Sternocleidomastoid (tissue), 1 donor: ENCODE data around the genes NUPR2 and ZNF722.

DNA sequence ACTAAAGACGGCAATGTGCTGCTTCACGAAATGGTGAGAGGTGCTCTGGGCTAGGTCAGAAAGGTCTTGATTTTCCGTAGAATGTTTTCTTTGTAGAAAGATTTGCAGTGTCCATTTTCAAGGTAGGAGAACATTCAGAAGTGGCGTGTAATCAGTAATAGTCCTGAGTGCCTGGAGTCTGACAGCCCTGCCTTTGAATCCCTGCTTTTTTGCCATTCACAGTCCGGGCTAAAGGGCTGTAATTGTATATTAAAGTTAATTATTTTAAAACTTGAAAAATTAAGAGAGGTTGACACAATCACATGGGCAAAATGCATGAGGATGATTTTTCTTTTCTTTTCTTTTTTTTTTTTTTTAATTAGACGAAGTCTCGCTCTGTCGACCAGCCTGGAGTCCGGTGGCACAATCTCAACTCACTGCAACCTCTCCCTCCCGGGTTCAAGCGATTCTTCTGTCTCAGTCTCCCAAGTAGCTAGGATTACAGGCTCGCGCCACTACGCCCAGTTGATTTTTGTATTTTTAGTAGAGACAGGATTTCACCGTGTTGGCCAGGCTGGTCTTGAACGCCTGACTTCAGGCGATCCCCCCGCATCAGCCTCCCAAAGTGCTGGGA, 994 bp downstream of the CCT6A start:
- PRO-cap, result no peak

GRCh38 chr7:56101259-56101883, 4.9 kb downstream of the CHCHD2 start:
- PRO-cap, result no peak

DNA sequence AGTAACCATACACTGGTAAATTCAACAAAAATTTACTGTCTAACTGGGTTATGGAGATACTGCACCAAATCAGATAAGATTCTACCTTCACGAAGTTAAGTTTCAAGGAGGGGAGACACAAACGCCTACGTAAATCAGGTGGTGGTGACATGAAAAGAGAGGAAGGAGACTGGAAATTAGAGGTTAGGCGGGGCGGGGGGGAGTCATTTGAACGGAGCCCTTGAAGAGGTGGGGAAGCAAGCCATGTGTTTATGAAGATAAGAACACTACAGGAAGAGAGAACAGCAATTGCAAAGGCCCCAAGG, 781 bp upstream of the CHCHD2 start:
- PRO-cap, result no peak

GRCh38 chr7:56115731-56116683, at the start of gene NUPR2:
NUPR2 (minus strand) TSS chr7:56116417.
- PRO-cap, result no peak

- PRO-cap, result bidirectional peak, plus-strand start at chr7:56175304, minus-strand start at chr7:56175146
Measured at GRCh38 chr7:56175022-56175445, 58.8 kb upstream of the NUPR2 start.

DNA sequence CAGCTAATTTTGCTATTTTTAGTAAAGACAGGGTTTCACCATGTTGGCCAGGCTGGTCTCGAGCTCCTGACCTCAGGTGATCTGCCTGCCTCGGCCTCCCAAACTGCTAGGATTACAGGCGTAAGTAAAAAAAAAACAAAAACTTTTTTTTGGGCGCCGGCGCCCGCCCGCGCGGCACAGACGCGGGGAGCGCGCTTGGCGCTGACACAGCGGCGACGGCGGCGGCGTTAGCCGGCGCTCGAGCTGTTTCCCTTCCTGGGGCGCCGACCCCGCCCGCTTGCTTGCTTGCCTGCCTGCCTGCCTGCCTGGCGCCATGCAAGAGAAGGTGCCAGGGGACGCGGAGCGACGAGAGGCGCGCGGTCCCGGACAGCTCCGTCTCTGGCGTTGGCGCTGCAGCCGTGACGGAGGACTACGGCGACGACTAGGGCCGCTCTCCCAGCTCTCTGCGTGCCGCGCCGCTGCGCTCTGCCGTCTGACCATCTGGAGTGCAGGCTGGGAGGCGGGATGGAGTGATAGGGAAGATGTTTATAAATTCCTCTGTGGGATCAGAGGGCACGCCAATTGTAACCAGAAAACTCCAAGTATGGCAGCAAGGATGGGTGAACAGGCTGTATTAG, 171.5 kb upstream of the NUPR2 start:
- PRO-cap, result no peak

DNA sequence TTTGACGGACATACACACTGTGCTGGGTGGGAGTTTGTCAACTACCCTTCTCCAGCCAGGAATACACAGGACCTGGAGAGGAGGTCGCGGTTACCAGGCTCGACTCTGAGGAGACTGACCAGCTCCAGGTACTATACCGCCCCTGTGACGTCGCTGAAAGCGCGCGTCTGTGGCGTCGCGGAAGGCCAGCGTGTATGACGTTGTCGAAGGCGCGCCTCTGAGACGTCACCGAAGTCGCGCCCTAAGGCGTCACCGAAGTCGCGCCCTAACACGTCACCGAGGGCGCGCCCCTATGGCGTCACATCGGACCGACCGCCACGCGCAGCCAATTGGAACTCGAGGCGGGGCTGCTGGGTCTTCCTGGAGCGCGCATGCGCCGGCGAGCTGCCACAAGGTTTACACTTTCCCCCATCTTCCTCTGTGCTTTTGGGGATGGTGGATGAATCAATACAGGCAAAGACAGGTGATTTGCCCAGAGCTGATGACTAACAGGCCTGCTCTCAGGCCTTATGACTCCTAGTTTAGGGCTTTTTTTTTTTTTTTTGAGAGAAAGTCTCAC, 249.9 kb downstream of the ZNF479 start:
- PRO-cap, result no peak

DNA sequence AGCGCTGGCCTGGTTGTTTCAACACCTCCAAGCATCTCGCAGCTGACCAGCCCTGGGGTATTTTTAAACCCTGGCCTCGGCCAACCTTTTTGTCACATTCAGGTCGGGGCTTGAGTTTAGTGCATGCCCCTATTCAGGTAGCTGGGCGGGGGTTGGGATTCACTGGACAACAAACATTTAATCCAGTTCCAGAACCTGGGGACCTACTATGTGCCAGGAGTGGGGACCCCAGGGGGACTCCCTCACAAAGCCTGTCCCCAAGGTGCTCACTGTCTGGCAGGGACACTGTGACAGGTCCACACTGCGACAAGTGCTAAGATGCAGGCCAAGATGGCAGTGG, 105.6 kb upstream of the ZNF716 start:
- PRO-cap, result no peak

DNA sequence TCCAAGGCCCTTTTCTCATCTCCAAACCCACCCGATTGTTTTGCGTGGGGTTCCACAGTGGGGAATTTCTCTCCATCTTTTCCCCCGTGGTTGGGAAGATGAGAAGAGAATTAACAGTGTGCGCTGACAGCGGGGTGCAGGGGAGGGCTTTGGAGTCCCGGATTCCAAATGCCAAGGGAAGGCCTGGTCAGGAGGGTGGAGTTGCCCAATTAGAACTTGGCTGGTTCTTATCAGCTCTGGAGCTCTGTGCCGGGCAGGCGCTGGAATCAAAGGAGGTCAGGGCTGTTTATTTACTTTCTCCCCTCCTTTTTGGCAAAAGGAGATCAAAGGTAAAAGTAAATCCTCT, 95.4 kb upstream of the ZNF716 start:
- PRO-cap, result no peak

- PRO-cap, result no peak
Measured at GRCh38 chr7:57361360-57361899, 88.5 kb upstream of the ZNF716 start.

- PRO-cap, result unidirectional peak, plus-strand start at chr7:57783850
Measured at GRCh38 chr7:57783627-57783925, 333.6 kb downstream of the ZNF716 start.

DNA sequence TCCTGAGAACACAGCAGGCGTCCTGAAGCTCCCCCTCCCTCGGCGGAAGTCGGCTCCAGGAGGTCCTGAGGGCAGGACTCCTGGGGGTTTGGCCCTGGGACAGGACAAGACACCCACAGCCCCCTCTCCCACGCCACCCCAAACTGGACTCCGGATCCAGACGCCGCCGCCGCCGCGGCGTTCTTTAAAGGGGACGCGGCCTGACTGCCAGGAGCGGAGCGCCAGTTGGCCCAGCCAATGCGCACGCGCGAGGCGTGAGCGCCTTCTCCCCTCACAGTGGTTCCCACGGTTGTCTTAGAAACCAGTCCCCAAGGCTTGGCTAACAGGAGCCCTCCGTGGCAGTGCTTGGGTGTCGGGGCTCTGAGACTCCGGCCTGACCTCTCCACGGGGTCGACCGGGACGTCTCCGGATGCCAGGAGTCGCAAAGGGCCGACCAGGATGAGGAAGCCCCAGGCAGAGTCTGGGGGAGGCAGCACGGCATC, 371.8 kb downstream of the ZNF716 start:
- PRO-cap, result no peak

DNA sequence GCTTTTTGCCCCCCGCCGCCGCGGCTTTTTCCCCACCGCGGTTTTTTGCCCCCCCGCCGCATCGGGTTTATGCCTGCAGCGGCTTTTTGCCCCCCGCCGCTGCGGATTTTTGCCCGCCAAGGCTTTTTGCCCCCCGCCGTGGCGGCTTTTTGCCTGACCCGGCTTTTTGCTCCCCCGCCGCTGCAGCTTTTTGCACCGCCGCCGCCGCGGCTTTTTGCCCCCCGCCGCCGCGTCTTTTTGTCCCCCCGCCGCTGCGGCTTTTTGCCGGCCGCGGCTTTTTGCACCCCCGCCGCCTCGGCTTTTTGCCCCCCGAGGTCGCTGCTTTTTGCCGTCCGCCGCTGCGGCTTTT, 3006.7 kb upstream of the ZNF722 start:
- PRO-cap, result no peak

- PRO-cap, result no peak
Measured at GRCh38 chr7:63480161-63480592, 518.5 kb upstream of the ZNF722 start.

- PRO-cap, result no peak
Measured at GRCh38 chr7:63998577-63999014, at the start of gene ZNF722. ZNF722 (plus strand) TSS chr7:63998849.

- PRO-cap, result no peak
Measured at GRCh38 chr7:64877223-64877754, 25.8 kb upstream of the ZNF273 start.

- PRO-cap, result no peak
Measured at GRCh38 chr7:65952988-65953637, 28.9 kb downstream of the GUSB start.

DNA sequence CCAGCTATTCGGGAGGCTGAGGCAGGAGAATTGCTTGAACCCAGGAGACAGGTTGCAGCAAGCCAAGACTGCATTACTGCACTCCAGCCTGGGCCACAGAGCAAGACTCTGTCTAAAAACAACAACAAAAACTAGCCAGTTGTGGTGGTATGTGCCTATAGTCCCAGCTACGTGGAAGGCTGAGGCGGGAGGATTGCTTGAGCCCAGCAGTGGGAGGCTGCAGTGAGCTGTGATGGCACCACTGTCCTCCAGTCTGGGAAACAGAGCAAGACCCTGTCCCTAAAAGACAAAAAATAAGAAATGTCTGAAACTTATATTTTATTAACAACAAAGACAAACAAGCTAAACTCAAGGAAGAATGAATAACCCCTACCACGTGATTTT, 18.1 kb downstream of the ASL start:
- PRO-cap, result no peak

DNA sequence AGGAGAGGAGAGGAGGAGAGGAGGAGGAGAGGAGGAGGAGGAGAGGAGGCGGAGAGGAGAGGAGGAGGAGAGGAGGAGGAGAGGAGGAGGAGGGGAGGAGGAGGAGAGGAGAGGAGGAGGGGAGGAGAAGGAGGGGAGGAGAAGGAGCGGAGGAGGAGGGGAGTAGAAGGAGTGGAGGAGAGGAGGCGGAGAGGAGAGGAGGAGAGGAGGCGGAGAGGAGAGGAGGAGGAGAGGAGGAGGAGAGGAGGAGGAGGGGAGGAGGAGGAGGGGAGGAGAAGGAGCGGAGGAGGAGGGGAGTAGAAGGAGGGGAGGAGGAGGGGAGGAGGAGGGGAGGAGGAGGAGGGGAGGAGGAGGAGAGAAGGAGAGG, 15.6 kb upstream of the CRCP start:
- PRO-cap, result no peak

DNA sequence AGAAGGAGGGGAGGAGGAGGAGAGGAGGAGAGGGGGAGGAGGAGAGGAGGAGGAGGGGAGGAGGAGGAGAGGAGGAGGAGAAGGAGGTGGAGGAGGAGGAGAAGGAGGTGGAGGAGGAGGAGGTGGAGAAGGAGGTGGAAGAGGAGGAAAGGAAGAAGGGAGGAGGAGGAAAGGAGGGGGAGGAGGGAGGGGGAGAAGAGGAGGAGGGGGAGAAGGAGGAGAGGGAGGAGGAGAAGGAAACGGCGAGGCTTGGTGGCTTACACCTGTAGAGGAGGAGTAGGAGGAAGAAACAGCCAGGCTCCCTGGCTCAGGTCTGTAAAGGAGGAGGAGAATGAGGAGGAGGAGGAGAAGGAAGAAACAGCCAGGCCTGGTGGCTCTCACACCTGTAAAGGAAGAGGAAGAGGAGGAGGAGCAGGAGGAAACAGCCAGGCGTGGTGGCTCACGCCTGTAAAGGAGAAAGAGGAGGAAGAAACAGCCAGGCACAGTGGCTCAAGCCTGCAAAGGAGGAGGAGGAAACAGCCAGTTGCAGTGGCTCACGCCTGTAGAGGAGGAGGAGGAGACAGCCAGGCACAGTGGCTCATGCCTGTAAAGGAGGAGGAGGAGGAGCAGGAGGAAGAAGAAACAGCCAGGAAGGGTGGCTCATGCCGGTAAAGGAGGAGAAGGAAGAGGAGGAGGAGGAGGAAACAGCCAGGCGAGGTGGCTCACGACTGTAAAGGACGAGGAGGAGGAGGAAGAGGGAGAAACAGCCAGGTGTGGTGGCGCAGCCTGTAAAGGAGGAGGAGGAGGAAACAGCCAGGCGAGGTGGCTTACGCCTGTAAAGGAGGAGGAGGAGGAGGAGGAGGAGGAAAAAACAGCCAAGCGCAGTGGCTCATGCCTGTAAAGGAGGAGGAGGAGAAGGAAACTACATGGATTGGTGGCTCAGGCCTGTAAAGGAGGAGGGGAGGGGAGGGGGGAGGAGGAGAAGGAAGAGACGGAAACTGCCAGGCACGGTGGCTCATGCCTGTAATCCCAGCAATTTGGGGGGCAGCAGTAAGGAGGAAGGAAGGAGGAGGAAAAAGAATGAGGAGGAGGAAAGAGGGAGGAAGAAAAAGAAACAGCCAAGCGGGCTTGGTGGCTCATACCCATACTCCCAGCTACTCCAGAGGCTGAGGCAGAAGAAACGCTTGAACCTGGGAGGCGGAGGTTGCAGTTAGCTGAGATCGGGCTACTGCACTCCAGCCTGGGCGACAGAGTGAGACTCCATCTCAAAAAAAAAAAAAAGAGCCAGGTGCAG, 14.8 kb upstream of the CRCP start:
- PRO-cap, result unidirectional peak, plus-strand start at position 657 of the sequence; bidirectional peak, plus-strand start at position 942 of the sequence, minus-strand start at position 772 of the sequence